Left lobe of liver (tissue), 1 donor: ENCODE measurements around a stretch of chr7.

- PRO-cap = no peak
Measured at GRCh38 chr7:80883558-80884175, 35.2 kb downstream of the SEMA3C start.

DNA sequence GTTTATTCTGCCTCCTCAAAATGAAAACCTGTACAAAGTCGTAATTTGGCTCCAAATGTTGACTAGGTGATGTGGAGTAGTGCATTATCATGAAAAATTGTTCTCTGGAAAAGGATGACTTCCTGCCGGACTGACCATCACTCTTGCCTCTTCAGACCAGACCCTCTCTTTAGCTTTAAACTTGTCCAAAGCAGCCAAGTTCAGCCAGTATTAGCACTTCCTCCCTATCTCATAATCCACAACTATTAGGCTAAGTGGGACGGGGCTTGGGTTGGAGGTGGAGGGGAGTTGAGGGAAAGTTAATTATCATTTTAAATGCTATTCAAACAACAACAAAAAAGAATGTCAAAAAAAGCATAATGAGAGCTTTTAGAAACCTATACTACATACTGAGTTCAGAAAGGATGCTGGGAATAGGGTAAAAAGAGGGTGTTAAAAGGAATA, 447 bp downstream of the HGF start:
- PRO-cap = no peak

- PRO-cap = no peak
Measured at GRCh38 chr7:82416316-82416713, 27.3 kb downstream of the CACNA2D1 start.

- PRO-cap = no peak
Measured at GRCh38 chr7:83461770-83462384, 187.1 kb downstream of the SEMA3E start.

DNA sequence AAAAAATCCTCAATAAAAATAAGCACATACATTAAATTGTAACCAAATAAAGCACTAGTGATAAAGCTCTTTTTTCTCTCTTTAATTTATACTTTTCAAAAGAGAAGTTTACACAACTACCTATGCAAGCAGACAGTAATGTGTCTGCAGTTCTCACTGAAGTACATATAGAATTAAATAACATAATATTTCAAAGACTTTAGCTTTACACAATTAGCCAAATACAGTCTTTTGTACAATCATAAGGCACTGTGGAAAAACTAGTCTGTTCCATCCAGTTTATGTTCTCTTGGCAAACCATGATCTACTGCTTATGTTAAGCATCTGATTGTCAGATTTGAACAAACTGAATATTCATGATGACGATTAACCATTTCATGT, 923 bp downstream of the SEMA3A start:
- PRO-cap = no peak

DNA sequence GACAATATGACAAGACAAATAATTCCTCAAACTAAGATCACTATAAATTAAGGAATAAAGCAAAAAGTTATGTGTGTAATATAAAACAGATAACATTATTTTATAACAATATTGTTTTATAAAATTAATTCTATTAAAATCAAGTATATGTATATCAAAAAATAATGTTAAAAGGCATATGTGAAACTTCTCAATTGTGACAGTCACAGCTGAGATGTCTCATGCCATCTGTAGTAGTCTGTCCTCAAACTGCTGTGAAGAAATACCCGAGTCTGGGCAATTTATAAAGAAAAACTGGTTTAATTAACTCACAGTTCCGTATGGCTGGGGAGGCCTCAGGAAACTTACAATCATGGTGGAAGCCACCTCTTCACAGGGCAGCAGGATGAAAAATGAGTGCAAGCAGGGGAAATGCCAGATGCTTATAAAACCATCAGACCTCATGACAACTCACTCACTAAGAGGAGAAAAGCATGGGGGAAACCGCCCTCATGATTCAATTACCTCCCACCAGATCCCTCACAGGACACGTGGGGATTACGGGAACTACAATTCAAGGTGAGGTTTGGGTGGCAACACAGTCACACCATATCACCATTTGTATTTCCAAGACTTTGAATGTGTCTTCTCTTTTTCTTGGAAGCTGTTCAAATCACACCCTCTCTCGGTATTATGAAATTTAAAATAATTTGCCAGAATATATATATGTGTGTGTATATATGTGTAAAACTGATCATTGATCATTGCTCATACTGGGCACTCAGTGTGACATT, 80.3 kb downstream of the SEMA3D start:
- PRO-cap = no peak

- PRO-cap = no peak
Measured at GRCh38 chr7:86644022-86645380, 792 bp downstream of the GRM3 start.

GRCh38 chr7:87154394-87155379, 2.4 kb downstream of the DMTF1 start:
- PRO-cap = no peak

- PRO-cap = no peak
Measured at GRCh38 chr7:87176163-87176583, 23.9 kb downstream of the DMTF1 start.

DNA sequence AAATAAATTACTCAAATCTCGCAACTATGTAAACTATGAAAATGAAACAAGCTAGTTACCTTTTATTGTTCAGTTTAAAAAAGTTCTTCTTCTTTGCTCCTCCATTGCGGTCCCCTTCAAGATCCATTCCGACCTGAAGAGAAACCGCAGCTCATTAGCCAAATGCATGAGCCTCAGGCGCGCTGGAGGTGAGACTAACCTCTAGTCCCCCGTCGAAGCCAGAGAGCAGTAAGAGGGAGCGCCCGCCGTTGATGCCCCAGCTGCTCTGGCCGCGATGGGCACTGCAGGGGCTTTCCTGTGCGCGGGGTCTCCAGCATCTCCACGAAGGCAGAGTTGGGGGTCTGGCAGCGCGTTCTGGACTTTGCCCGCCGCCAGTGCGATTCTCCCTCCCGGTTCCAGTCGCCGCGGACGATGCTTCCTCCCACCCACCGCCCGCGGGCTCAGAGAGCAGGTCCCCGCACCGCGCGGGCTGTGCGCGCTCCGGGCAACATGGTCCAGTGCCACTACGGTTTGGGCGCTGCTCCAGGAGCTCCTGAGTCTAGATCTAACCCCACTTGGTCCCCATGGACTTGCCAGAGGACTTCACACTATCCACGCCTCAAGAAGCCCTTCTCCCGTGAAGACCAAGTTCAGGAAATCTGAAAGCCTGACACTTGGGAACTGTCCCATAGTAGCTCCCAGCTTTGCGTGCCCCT, 479 bp downstream of the ABCB1 start:
- PRO-cap = unidirectional peak, plus-strand start at position 221 of the sequence

- PRO-cap = no peak
Measured at GRCh38 chr7:87910749-87911047, 23.4 kb upstream of the ADAM22 start.

DNA sequence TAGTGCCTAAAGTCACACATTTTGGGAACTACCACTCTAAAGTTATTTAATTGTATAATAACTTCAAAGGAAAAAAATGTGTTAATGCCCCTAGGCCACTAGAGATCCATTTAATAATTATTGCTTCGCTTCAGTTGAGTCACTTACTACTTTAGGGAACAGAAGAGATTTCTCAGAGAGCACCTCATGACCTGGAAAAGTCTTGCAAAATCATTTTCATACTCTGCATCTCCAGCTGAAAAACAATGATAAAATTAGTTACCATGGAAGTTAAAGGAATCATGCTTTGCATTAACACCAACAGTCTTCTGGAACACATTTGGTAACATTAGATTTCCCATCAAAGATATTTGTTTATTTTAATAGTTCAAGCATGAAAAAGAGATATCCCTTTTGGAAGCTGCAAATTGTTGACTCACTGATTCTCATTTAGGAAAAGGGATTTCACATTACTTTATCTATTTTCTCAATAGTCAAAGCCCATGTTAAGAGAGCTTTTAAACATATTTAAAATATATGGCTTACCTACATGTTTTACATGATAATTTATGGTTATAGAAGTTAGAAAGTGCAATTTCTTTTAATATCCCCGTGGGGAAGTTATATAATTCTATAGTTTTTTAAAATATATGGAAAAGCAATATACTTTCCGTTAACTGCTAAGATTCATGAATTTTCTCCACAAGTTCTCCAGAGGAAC, 1.7 kb upstream of the STEAP2 start:
- PRO-cap = no peak

GRCh38 chr7:90210404-90210833, 1.1 kb upstream of the STEAP2 start:
- PRO-cap = no peak

- PRO-cap = no peak
Measured at GRCh38 chr7:90216258-90216881, 4.8 kb downstream of the STEAP2 start.

GRCh38 chr7:90725986-90726929, 130.1 kb downstream of the CDK14 start:
- PRO-cap = no peak

- PRO-cap = no peak
Measured at GRCh38 chr7:91263660-91264077, 564 bp upstream of the FZD1 start.

GRCh38 chr7:91265109-91265818, 1.0 kb downstream of the FZD1 start:
- PRO-cap = no peak

GRCh38 chr7:91939868-91940544, 656 bp upstream of the AKAP9 start:
- PRO-cap = unidirectional peak, plus-strand start at chr7:91940310

GRCh38 chr7:91945343-91945885, 4.8 kb downstream of the AKAP9 start:
- PRO-cap = no peak

DNA sequence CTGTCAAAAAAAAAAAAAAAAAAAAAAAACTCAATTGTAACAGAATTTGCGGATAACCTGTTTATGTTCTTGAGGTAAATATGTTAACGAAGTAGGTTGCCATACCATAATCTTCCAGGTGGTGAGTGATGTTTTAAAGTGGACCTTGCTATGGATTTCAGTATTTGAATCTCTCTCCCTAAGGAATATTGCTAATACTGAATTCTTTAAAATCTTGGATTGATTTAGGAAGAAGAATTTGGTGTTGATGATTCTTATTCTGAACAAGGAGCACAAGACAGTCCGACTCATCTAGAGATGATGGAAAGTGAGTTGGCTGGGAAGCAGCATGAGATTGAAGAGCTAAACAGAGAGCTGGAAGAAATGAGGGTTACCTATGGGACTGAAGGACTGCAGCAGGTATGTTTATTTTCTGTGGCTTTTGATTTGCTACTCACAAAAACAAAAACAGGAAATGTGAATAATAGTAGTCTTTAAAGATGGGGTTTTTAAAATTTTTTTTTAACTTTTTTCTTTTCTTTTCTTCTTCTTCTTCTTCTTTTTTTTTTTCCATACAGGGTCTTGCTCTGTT, 52.1 kb downstream of the AKAP9 start:
- PRO-cap = no peak